Left lobe of liver (tissue), 1 donor: ENCODE results near the gene GLT6D1.

DNA sequence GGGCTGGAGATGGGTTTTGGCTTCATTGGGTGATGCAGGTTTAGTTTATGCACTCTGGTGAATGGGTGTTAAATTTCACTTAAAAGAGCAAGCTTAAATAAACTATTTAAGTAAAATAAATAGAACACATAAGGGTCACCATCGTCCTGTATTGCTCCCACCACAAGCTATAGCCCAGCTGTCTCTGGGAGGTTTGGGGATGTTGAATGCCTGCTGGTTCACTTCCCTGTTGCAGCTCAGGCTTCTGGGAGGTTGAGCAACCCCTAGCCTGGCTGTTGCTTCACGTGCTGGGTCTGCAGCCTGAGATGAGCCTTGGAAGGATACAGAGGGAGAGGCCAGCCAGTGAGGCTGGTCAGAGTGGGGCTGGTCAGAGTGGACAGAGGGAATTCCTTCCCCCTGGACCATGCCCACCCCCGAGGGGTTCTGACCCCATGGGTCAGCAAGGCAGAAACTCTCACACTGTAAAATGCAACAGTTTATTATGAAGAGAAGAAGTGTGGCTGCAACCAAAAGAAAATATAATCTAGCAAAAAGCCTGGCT lies 4.7 kb upstream of the FCN1 start:
- PRO-cap: no peak

- PRO-cap: unidirectional peak, plus-strand start at chr9:135075559
Observed at GRCh38 chr9:135075090-135075937, 12.2 kb upstream of the OLFM1 start.

GRCh38 chr9:135087878-135088523 lies 533 bp downstream of the OLFM1 start:
- PRO-cap: no peak

DNA sequence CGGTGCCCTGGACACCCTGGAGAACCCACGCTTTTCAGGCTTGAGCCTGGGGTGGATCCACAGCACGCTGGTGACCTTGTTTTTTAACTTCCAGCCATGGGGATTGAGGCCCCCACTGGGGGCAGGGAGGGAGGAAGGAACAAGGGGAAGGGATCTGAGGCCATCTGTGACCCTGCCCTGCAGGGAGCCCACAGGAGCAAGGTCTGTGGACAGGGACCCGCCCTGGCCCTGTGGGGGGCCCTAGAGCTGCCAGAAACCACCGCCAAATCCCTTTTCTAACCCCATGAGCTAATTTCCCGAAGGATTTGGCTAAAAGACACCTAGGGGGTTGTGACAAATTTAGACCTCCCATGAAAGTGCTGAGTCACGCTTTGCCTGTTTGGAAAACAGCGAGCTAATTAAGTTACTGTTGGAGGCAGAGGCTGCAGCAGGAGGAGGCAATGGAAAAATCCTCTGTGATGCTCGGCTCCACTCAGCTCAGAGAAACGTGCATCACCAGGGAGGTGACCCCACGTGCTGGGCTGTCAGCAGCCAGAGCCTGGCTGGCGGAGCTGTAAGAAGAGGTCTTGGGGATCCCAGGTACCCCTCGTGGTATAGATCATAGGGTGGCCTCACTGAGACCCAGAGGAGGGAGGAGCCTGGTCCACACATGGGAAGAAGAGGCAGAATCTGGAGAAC lies 50.0 kb downstream of the OLFM1 start:
- PRO-cap: no peak

DNA sequence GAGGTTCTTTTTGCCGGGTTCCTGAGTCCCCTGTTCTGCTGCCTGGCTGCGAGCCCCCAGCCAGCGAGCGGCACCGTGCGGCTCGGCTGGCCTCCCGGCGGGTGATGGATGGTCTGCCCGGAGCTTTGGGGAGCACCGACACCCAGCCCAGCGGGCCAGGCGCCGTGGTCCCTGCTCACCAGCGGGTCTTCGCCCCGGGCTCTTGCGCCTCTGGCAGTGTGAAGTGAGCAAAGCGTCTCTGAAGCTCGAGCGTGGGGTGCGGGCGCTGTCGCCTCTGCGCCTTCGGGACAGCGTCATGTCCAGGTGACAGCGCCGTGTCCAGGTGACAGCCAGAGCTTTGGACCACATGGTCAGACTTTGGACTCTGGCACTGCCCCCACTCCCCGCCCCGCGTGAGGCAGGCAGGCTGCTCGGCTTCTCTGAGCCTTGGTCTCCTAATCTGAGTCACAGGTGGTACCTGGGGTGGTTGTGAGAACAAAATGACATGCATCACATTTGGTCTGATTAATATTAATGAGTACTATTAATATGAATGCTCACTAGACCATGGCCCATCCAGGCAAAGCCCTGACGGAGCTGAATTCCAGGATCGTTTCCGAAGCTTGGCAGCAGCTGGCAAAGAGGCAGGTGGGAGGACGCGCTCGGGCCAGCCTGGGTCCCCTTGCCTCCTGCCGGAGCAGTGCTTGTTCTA lies 156.8 kb downstream of the OLFM1 start:
- PRO-cap: bidirectional peak, plus-strand start at position 367 of the sequence, minus-strand start at position 240 of the sequence

DNA sequence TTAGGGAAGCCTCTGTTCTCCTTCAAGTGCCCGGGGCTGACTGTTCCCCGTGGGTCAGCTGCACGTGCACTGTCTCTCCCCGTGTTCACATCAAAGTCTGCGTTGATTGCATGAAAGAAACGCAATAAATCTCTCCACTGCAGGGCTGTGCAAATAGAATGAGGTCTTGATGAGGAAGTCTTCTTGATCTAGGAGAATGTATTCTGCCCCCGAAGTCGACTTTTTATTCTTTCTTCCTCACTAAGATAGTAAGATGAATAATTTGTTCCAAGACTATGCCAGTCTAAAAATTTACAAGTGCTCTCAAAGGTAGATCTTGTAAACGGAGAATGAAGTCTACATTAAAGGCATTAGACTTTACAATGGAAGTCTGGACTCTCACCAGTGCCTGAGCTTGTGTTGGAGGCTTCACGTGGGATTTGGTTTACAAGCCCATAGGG lies at the start of gene GLT6D1:
Gene GLT6D1, minus strand, starts transcription at position 198 of the 440 bp plus-strand sequence.
- PRO-cap: no peak

DNA sequence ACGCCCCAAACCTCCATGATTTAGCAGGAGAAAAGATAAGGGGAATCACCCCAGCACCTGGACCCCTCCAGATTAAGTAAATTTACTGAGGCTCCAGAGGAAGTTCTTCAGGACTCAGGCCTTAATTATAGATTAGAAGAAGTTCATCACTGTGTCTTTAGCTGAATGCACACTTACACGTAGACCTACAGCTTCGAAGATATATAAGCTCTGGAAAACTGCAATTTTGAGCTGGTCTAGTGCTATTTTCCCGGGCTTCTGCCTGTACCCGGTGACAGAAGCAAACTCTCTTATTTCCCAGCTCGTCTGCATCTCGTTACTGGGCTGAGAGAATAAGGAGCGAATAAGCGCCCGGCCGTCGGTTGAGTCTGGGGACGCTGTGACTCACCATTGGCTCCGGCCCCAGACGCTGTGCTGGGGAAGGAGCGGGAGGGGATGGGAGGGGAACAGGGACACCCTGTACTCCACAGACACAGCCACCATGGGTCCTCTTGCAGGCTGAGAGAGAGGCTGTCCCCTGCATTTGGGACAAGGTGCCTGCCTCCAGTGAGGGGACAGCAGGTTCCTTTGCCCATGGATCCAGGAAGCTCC lies 470 bp upstream of the LCN9 start:
- PRO-cap: no peak

DNA sequence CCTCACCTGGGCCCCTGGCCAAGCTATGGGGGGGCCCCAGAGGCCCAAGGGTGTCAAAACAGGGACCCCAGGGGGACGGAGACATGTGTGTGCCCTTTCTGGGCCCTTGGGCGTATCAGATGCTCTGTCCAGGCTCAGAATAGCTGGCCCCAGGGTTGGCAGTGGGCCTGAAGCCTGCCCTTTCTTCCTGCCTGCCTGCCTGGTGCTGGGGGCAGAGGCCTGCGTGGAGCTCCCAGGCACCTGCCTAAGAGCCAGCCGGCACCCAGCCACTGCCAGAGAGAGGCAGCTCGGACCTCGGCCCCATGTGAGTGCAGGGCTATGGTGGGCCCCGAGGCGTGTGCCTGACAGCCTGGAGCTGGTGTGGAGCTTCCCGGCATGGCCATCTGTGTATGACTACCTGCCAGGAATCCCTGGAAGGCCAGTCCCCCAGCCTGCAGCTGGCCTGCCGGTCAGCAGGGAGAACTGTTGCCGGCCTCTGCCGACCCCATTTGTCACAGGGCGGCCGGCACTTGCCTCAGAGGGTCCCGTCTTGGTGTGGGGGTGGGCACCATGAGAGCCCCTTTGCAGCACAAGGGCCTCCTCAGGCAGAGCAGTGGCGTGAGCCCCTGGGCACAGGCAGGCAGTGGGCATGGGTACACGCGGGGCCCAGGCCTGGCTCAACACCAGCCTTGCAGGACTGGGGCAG lies 42.0 kb downstream of the KCNT1 start:
- PRO-cap: no peak

DNA sequence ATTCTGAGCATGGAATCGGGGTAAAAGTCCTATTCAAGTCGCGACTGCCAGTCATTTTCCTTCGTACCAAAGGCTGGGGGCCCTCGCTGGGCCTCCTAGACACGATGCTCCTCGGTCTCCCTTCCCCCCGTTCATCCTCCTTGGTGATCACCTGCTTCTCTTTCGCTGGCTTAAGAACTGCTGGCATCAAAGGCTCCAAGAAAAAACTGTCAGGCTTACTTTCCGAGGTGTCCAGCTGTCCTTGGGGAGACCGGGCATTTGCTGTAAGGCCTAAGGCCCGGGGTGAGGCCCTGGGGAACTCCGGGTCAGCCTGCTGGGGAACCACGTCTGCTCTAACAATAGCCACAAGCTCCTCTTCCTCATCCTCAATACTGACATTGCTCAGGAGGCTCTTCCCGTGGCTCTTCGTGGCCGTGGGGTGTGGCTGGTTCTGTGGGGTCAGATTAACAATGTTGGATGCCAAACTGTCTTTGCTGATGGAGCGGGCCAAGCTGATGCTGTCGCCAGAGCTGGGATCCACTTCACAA lies 84.6 kb downstream of the CAMSAP1 start:
- PRO-cap: no peak

DNA sequence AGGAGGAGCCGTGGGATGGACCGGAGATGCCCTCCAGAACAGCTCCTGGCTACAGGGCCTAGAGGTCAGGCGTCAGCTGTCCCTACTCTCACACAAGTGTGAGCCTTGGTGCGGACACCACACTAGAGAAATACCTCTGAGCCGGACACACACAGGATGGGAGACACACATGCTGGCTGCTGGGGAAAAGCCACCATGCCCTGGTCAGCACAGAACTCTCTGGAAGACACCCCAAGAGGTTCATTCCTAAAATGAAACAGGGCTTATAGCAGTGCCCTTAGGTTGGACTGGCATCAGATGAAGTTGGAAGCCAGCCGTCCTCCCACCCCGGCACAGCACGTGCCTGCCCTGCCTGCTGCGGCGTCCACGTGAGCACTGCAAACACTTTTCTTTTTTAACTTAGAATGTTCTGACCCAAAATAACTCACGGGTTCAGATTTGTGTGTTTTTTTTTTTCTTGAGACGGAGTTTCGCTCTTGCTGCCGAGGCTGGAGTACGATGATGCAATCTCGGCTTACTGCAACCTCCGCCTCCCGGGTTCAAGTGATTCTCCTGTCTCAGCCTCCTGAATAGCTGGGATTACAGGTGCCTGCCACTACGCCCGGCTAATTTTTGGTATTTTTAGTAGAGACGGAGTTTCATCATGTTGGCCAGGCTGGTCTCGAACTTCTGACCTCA lies 14.2 kb downstream of the UBAC1 start:
- PRO-cap: no peak

- PRO-cap: no peak
Observed at GRCh38 chr9:135959606-135960564, 1.3 kb downstream of the UBAC1 start.

DNA sequence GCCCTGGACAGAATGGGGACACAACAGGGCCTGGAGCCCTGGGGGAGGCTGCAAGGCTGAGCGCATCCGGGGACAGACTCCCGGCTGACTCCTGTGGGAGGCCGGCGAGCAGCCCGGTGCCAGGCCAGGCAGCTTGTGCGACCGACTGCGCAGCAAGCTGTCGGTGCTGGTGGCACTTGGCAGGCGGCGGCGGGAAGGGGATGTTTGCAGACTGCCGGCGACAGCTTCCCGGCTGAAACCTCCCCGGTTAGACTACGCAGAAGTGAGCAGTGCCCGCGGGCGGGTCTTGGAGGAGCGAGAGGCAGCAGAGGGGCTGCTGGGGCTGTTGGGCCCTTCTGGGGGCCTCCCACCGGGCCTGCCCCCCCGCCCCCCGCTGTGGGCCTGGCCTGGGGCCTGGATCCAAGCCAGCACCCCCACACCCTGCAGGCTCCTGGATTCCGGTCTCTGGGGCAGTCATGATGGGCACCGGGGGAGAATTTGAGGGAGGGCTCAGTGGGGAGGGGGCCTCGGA lies 28.8 kb upstream of the UBAC1 start:
- PRO-cap: no peak

- PRO-cap: no peak
Observed at GRCh38 chr9:136009030-136009780, 48.0 kb upstream of the UBAC1 start.

DNA sequence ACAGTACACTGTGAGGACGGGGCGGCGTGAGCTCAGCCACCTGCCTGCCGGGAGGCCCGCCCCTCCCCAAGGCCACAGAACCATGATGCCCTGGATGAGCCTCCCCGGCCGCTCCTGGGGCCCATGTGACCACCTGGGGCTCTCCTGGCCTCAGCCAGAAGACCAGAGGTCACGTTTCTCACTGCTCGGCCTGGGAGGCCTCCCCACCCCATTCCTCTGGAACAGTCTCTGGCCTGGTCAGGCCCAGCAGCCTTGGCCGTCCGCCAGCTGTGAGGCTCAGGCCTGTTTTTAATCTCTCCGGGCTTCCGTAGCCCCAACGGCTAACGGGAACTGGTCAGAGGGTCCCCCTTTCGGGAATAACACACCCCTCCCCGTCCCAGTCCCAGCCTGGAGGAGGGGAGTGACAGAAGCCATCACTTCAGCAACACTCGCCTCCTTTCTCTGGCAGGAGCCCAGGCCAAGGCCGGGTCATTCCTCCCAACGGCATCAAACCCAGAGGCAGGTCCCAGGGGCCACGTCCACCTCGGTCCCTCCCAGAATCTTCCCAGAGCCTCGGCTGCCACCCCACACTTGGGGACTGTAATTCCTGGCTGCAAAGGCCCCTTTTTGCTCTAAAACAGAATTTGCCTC lies 51.0 kb upstream of the UBAC1 start:
- PRO-cap: no peak

DNA sequence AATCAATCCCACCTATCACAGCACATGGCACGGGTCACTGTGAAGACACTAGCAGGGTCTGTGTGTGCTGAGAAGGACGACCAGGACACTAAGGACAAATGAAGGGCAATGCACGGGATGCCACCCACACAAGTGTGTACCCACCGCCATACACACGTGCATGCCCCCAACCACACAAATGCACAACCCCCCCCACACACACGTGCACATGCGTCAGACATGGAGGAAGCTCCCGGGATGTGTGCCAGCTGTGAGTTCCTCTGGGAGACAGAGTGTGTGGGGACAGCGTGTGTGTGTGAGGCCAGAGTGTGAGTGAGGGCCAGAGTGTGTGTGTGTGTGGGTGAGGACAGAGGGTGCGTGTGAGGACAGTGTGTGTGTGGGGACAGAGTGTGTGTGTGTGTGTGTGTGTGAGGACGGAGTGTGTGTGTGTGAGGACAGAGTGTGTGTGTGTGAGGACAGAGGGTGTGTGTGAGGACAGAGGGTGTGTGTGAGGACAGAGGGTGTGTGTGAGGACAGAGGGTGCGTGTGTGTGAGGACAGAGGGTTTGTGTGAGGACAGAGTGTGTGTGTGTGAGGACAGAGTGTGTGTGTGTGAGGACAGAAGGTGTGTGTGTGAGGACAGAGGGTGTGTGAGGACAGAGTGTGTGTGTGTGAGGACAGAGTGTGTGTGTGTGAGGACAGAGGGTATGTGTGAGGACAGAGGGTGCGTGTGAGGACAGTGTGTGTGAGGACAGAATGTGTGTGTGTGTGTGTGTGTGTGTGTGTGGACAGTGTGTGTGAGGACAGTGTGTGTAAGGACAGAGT lies 62.8 kb upstream of the UBAC1 start:
- PRO-cap: no peak

- PRO-cap: no peak
Observed at GRCh38 chr9:136025473-136025817, 64.3 kb upstream of the UBAC1 start.

DNA sequence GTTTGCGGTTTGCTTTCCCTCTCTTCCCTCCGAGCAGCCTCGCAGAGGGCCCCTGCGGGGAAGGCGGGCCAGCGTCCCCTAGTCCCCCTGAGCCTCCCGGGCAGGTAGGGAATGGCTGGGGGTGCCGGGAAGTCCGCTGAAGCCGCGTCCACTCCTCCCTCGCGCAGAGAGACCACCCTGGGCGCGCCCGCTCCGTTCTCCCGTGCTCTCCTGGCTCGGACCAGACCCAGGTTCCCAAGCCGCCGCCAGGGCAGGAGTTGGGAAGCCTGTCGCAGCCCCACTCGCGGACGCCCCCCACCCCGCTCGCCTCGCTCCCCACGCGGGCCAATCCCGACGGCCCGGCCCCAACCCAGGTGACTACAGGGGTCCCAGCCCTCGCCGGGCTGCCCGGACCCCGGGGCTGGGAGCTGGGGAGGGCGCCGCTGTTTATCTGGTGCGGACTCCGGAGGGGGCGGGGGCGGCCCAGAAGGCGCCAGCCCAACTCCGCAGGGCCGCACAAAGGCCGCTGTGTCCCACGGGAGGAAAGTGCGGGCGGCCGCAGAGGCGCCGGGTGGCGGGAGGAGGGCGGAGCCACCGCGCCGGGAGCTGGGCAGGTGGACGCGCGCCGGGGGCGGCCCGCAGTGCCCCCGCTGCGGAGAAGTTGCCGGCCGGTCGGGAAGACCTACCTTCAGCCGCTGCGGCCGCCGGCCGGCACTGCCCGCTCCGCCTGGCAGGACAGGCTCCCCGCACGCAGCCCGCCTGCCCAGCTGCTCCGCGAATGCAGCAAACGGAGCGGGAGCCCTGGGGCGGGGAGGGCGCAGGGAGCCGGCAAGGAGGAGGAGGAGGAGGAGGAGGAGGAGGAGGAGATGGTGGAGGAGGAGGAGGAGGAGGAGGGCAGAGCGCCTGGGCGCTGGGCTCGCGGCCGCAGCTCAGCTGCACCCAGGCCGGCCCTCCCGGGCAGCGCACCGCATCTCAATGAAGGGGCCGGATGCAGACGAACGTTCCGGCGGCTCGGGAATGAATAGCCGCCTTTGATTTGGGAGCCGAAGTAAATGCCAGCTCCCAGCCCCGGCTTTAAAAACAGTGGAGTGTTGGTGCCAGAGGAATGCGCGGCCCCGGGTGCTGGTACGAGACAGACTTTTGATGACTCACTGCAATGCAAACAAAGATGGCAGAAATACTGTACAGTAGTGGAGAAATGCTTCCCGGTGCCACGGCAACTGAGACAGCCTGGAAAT lies 43.6 kb downstream of the NACC2 start:
- PRO-cap: unidirectional peak, minus-strand start at position 953 of the sequence

- PRO-cap: bidirectional peak, plus-strand start at chr9:136094806, minus-strand start at chr9:136094678
Observed at GRCh38 chr9:136094551-136094958, 534 bp downstream of the NACC2 start.

DNA sequence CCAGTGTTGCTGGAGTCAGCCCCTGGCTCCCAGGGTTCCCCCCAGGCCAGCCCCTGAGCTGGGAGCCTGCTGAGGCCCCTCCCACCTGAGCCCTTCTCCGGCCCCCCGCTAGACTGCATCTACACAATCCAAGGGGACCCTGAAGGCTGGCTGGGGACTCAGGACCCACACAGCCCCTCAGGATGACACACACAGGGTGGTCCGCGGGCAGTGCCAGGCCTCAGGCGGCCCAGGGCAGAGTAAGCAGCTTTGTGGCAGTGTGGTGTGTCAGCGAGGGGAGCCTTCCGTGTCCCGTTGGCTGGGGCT lies 3.0 kb downstream of the TMEM250 start:
- PRO-cap: no peak

GRCh38 chr9:136118036-136118743 lies 485 bp downstream of the TMEM250 start:
- PRO-cap: unidirectional peak, plus-strand start at chr9:136118158; bidirectional peak, plus-strand start at chr9:136118486, minus-strand start at chr9:136118414